ENCODE measurements around a stretch of chr6.

- PRO-cap: no peak
These were observed 26.3 kb downstream of the ECHDC1 start for GRCh38 chr6:127317003-127317700.

GRCh38 chr6:127343725-127344384 lies 446 bp upstream of the ECHDC1 start:
- PRO-cap: no peak

GRCh38 chr6:128520942-128521374 lies 559 bp upstream of the PTPRK start:
- PRO-cap: no peak

DNA sequence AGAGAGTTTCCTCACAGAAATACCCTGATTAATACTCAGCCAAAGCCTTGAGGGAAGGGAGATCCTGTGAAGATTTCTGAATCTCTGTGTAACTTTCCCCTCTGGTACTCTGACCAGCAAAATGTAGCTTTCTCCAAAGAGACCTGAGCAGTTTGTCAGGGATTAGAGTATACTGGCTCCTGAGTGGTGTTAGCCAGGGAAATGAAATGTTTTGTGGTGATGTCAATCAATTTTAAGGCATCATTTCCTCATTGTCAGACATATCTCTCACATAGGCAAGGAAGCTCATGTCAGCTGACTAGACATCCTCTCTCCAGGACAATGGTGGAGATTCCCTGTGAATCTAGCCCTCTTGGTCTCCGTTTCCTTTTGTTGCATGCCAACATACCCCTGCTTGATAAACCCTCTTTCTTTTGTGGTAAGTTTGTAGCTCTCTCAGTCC lies 135.5 kb upstream of the PTPRK start:
- PRO-cap: no peak

- PRO-cap: unidirectional peak, plus-strand start at chr6:129638577
These were observed 71.7 kb downstream of the ARHGAP18 start for GRCh38 chr6:129638324-129638690.

- PRO-cap: no peak
These were observed 798 bp downstream of the ARHGAP18 start for GRCh38 chr6:129709243-129709514.

DNA sequence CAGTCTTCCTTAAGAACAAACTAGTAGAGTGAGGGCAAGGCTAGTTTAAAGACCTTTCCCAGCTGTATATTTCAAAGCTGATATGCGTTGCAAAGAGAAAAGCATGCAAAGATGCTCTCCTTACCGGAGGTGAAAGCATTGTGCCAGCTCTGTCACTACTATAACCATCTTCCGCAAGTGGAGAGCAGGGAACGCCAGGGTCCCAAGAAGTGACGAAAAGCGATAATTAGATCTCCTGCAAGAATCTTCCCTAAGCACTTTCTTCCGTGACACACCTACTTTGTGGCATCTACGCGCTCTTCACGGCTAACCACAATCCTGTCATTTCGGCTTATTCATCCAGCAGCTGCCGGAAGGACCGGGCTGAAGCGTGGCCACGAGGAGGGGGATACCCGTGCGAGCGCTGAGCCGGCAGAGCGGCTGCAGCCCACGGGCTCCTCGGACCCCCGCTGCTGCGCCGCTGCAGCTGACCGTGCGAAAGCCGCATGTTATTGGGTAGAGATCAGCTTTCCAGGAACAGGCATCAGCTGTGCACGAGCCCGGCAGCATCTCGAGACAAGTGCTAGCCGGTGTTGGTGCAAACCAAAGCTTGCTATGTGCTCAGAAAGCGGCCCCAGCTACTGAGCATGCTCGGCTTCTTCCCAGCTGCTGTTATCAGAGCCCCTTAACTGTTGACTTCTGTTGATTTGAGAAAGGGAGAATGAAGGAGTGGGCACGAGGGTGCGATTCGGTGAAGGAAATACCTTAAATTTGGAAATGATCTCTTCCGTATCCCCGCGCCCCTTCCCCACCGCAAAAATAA lies 57.2 kb upstream of the ARHGAP18 start:
- PRO-cap: no peak

GRCh38 chr6:130513507-130514378 lies 147.9 kb downstream of the TMEM200A start:
- PRO-cap: no peak

DNA sequence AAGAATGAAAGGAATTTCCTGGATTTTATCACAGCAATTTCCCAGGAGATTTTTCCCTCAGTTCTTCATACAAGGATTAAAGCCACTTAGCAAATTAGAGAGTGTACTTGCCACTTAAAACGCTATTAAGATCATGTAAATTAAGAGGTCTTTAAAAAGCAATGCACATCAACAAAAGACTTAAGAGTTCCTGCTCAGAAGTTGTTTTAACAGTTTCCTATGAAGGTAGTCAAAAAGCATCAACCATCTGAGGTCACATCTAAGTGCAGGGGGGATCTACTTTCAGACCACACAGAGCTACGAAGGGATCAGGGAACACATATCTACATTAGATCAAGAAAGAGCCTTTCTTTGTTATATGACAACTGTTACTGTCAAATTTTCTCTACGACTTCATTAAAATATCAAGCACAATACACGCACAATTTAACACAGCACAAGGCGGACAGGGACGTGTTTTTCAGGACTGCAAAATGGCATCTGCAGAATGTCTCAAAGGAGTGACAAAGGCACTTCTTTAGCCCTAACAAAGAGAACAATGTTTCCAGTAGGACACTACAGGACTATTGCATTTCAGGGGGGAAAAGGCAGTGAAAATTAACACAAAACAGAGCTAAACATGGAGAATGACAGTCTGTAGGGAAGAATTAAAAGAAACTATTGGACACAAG lies 65.7 kb downstream of the EPB41L2 start:
- PRO-cap: no peak

- PRO-cap: no peak
These were observed 191.4 kb downstream of the AKAP7 start for GRCh38 chr6:131326518-131327214.

DNA sequence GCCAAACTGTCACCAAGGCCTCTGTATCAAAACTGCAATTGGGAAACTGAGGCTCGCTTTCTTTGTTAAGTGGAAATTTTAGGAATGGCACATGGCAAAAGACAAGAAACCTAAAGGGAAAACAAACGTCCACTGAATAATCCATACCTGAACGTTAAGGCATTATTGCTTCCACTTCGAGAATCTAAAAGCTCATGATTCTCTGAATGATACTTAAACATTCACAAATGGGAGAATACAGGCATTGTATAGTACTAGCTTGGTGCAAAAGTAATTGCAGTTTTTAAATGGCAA lies 7.1 kb downstream of the ARG1 start:
- PRO-cap: no peak

DNA sequence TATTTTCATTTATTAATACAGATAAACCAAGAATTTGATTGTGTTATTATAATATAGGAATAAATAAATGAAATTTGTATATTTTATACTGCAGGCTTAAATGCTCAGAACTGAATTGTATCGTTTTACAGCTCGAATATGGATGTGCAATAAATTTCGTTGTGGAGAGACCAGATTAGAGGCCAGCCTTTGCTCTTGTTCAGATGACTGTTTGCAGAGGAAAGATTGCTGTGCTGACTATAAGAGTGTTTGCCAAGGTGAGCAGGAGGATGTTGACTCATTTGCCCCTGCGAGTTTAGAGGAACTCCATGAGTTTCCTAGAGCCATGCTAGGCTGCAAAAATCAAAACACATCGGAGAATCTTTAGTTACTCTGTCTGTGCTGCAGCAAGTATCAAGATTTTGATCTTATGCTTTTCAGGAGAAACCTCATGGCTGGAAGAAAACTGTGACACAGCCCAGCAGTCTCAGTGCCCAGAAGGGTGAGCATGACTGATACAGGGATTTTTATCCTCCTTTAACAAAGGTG lies 15.4 kb downstream of the ENPP3 start:
- PRO-cap: bidirectional peak, plus-strand start at position 242 of the sequence, minus-strand start at position 151 of the sequence

- PRO-cap: no peak
These were observed 33.3 kb downstream of the ENPP1 start for GRCh38 chr6:131841072-131841522.

DNA sequence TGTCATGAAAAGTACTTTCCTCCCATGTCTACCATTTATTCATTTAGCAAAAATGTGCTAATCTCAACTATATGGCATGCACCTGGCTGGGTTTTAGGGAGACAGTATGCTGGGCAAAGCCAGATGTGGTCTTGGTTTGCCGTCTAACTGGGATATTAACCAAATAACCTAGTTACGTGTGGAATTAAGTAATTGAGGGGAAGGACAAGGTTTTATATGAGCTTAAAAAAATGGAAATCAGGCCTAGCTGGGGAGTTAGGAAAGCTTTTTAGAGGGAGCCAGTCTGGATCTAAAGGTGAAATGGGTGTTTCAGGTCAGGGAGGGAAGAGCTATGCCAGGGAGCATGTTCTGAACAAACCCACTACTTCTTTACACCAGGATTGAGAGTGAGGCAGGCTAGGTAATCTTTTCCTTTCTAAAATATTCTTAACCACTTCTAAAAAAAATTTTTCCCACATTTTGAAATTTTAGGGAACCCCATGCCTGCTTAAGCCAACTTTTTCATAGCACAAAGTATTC lies 41.4 kb downstream of the ENPP1 start:
- PRO-cap: no peak

- PRO-cap: no peak
These were observed 2.3 kb downstream of the CCN2 start for GRCh38 chr6:131948495-131949566.

DNA sequence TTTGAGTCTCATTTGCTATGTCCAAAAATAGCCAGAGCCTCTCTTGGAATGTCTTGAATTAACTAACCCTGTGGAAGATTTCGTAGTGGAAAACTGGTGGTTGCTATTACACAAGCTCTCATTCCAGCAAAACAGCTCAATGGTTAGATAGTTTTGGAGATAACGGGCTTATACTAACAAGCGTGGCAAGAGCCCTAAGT lies 1.6 kb downstream of the CCN2 start:
- PRO-cap: no peak

GRCh38 chr6:132333469-132334026 lies 67.7 kb downstream of the MOXD1 start:
- PRO-cap: unidirectional peak, plus-strand start at chr6:132333872

GRCh38 chr6:132716292-132716675 lies 2.4 kb upstream of the VNN1 start:
- PRO-cap: no peak

- PRO-cap: unidirectional peak, minus-strand start at chr6:132742612
These were observed 15.2 kb downstream of the VNN2 start for GRCh38 chr6:132742543-132742880.

GRCh38 chr6:133369982-133370327 lies 128.8 kb downstream of the EYA4 start:
- PRO-cap: no peak